Ascending aorta (tissue), 1 donor: ENCODE measurements around the gene PPP1R36.

GRCh38 chr14:62053242-62053591 lies 240.7 kb downstream of the SYT16 start:
- PRO-cap: no peak

- PRO-cap: no peak
These were observed 268.4 kb downstream of the SYT16 start for GRCh38 chr14:62080858-62081357.

DNA sequence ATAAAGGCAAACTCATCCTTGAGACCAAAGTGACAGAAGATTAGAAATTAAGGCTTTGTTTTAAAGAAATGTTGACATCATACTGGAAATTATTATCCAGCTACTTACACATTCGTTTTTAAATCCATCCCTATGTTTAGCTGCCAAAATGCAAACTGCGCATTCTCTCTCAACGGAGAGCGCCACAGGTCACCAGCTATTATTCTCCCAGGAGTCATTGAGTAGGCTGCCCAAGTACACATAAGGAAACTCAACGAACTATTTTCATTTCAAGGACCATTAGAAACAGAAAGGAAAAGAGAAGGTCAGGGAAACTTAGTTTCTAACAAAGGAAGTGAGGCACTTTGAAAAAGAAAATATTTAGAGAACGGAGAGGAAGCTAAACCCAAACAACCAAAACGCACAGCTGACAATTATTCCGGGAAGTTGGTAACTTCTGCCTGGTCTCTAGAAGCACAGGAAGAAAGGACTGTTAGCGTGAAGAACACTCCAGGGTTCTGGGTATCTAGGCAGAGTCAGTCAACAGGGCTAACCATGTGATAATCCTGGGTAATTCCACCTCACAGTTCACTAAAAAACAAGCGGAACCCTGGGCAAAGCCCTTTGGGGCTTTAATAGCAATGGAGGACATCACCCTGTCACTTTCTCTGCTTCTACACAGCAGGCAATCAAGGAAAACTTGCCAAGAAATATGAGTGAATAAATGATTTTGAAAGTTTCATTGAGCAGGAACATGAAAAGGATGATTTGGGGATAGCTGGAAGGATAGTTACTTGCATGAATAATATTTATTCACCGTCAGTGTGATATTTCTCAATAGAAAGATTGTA lies 23.4 kb downstream of the GPHB5 start:
- PRO-cap: no peak

GRCh38 chr14:63434336-63435078 lies 108.7 kb downstream of the PPP2R5E start:
- PRO-cap: no peak

DNA sequence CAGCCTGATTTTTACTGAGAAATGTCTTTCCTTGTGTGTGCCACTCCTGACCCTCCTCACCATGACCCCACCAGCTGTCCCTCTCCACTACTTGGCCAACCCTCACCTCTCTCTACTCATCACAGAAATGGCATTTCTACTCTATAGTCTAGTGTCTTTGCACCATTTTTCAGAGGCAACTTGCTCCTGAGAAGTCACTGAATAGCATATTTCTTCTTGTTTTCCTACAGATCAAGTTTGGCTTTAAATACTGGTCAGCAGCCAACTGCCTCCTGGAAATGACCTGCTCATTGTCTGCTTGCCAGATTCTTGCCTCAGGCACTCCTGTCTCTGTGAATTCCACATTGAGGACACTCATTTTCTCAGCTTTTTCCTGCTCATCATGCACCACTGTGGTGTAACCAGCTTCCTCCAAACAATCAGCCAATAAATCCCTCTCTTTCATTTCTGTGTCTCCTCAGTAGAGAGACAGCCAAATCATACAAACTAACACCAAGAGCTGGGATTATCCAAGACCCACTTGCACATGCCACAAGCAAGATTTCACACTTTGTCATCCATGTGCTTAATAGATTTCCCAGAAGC lies 105.2 kb downstream of the PPP2R5E start:
- PRO-cap: no peak

DNA sequence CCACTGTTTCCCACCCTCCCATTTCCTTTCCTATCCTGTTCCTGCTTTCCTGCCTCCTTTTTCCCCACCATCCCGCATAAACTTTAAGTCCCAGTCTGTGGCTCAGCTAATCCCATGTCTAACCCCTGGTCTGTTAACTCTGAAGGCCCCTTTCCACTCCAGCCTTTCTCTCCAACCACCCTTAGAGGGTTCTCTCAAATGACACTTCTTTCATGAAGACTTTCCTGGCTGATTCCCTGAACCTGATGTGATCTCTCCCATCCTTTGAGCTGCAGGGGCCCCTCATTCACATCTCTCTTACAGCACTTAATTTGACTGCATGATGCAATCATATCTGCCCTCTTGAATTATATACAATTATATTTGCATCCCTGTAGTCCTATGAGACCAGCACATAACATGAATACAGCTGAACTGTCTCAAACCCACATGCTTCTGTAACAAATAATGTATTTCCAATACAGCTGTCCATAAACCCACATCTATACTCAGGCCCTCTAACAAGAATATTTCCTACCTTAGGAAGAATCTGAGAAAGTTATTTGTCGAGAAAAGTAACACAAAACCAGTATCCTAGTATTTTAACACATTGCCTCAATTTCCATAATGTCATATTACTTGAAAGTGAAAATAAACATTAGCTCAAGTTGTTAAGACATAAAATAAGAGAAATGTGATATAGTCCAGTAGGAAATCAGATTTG lies 56.4 kb downstream of the PPP2R5E start:
- PRO-cap: no peak

- PRO-cap: no peak
These were observed 42.5 kb downstream of the WDR89 start for GRCh38 chr14:63598980-63599713.

DNA sequence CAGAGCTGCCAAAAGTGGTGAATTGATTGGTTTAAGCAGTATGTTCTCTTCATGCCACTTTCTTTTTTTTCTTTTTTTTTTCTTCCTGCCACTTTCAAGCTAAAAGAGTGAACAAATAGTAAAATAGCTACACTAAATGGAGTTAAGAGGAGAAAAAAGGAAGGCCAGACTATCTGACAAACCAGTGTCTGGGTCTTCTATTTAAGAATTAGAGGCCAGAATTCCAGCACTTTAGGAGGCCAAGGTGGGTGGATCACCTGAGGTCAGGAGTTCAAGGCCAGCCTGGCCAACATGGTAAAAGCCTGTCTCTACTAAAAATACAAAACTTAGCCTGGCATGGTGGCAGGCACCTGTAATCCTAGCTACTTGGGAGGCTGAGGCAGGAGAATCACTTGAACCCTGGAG lies 9.1 kb upstream of the WDR89 start:
- PRO-cap: no peak

- PRO-cap: no peak
These were observed 38.3 kb downstream of the SYNE2 start for GRCh38 chr14:63890828-63891866.

GRCh38 chr14:64186062-64186797 lies 107.9 kb downstream of the ESR2 start:
- PRO-cap: no peak

GRCh38 chr14:64221648-64222044 lies 72.5 kb downstream of the ESR2 start:
- PRO-cap: no peak

- PRO-cap: no peak
These were observed 17.2 kb upstream of the AKAP5 start for GRCh38 chr14:64447953-64448653.

DNA sequence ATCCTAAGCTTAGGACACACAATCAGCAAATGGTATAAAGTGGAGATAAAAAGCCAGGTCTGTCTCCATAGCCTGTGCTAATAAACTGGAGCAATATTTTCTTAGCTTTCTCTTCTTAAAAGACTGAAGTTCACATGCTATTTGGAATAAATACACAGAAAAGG lies 2.4 kb downstream of the ZBTB25 start:
- PRO-cap: no peak

GRCh38 chr14:64516370-64516798 lies 11.8 kb downstream of the ZBTB1 start:
- PRO-cap: no peak

- PRO-cap: no peak
These were observed at the start of gene PPP1R36 for GRCh38 chr14:64549595-64550772. Gene PPP1R36 (plus strand): TSS chr14:64549961.

GRCh38 chr14:64630783-64631112 lies 73.5 kb upstream of the PLEKHG3 start:
- PRO-cap: no peak

DNA sequence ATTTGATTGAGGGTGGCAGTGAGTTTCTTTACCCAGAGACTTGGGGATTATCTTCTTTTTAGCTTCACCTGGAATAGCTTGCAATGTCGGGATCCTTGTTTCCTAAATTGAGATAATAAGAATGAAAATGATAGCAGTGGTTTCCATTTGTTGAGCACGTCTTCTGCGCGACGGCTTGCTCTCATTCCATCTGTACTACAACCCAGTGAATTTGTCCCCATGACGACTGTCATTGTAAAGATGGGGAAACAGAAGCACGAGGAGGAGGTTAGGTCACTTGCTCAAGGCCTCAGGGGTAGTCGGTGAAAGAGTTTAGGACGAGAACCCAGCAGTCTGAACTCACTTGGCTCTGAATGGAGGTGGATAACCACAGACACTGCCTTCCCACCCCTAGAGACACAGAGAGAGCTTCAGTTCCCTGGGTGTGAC lies 31.0 kb upstream of the PLEKHG3 start:
- PRO-cap: no peak

DNA sequence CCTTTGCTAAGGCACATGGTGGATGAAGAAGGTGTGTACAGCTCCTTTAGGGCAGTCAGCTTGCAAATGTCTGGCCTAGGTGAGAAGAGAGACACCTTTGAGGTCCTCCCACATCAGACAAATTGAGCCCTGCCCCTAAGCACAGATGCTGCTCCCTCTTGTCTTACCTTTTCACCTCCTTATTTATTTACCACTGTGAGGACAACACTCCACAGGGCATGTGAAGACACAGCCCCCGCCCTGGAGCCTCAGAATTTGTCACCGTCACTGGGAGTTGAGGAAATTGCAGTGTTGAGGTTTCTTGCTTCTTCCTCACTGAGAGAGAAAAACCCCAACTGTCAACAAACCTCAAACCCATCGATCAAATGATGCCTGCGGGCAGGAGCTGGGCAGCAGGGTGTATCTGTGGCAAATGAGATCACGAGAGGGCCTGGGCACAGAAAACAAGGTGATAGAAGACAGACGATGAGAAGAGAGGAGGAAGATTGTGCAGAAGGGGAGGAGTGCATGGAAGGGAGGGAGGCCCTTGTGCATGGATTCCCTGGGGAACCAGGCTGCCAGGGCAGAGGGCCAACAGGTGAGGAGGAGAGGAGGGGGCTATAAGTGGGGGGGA lies 30.5 kb upstream of the PLEKHG3 start:
- PRO-cap: no peak

DNA sequence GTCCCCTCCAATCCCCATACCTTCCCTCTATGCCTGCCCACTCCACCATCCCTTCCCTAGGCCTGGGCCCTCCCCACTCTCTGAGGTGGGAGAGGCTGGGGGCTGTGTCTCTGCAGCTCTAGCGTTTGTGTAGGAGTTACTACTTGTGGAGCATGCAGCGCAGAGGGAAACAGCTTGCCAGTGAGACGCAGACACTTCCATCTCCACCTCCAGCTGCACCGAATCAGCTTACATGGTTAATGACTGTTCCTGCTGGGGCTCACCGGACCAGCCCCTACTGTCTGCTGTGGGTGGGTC lies 18.6 kb upstream of the PLEKHG3 start:
- PRO-cap: no peak

DNA sequence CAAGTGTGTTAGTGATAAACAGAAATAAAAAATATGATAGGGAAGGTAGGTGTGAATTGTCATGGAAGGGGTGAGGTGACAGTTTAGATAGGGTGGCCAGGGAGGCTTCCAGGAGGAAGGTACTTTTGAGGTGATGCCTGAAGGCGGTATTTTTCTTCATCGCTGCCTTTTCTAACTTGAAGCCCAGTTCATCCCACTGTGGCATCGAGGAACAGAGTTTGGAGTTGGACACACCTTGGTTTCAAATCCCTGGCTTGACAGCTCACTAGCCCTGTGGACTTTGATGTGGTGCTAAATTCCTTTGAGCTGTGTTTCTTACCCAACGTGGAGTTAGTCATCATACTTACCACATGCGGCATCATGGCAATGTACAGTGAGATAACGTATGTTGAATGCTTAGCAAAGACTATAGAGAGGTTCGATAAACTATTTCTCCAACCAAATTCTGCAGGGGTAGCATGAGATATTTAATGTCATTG lies 3.4 kb downstream of the PLEKHG3 start:
- PRO-cap: no peak